HT1080 (cell line): ENCODE measurements around the gene PTK6.

DNA sequence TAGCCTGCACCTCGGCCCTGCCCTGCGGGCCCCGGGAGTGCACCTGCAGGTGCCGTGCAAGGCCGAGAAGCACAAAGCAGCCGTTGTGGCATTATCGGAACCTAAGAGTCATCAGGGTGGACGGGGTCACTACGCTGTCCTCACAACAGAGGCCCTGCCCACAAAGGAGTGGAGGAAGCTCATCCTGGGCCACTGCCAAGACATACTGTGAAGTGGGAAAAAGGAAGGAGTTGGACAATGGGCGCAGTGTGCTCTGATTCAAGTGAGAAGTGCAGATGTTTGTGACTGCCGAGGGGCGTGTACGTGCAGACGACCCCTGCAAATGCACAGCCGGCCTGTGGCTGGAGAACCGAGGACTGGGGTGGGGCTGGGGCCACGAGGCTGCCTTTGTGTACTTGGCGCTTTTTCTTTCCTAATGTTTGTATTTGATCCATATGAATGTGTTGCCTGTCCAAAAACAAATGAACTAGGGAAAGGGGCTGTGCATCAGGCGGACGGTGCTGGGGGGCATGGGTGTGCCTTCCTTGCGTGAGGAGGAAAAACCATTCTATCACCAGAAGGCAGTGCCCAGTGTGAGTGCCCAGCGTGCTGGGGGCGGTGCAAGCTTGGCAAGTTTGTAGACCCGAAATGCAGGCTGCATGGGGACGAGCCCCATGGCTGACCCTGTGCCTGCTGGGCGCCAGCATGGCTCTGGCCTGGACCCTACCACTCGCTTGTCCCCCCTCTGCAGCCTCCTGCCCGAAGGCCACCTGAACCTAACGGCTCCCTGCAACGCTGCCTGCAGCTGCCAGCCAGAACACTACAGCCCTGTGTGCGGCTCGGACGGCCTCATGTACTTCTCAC, 24.9 kb downstream of the SLCO4A1 start:
RAMPAGE:
- cytosol, long total RNA: no peak
- long total RNA: no peak
- nucleus, long total RNA: no peak

RAMPAGE:
- cytosol, long total RNA: no peak
- long total RNA: no peak
- nucleus, long total RNA: no peak
These were observed 4.2 kb upstream of the NTSR1 start for GRCh38 chr20:62704196-62705015.

DNA sequence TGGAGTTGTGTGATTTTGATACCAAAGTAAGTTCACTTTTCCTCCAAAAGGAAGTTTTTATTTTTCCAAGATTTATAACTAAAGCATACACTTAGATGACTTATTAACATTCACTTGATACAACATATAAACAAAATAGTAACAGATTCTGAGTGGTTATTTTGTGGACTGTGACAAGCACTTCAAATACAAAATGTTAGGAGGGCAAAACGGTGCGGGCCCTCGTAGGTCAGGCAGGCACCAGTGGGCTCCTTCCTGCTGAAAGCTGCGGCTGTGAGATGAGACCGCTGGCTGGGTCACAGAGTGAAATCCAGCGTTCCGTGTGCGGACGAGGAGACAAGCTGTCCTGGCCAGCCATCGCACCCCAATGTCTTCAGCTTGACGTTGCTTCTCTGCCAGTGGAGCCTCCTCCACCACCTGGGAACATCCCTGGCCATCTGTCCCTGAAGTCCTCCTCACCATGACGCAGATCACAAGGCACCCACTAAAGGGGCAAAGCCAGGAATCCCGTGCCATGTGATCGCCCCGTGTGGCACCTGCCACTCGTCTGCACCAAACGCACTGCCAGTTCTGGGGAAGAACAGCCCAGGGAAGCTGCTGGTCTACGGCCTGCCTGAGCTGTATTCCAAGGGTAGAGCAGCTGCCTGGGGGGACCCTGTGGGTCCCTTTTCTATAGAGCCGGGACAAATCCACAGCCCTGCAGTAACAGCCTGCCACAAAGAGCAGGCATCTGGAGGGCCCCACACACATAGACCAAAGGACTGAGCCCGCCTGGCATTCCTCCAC, 3.8 kb upstream of the OGFR start:
RAMPAGE:
- cytosol, long total RNA: no peak
- long total RNA: no peak
- nucleus, long total RNA: no peak

DNA sequence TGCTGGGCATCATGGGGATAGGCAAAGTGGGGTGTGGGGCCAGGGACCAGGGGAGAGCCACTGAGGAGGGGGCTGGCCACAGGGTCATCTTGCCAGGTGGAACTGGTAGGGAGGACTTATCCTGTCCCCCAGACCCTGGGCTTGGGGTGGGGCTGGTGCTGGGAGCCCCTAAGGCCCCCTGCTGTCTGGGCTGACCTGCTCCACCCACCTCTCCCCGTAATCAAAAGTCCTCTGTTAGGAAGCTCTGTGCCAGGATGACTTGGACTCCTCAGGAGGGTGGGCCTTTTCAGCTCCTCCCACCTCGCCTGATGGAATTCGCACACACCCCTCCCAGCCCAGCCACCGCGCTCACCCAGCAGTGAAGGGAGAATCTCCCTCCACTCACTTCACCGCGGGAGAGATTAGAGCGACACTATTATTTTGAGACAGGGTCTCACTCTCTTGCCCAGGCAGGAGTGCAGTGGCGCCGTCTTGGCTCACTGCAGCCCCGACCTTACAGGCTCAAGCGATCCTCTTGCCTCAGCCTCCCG, 1.5 kb upstream of the COL9A3 start:
RAMPAGE:
- cytosol, long total RNA: no peak
- long total RNA: no peak
- nucleus, long total RNA: no peak

DNA sequence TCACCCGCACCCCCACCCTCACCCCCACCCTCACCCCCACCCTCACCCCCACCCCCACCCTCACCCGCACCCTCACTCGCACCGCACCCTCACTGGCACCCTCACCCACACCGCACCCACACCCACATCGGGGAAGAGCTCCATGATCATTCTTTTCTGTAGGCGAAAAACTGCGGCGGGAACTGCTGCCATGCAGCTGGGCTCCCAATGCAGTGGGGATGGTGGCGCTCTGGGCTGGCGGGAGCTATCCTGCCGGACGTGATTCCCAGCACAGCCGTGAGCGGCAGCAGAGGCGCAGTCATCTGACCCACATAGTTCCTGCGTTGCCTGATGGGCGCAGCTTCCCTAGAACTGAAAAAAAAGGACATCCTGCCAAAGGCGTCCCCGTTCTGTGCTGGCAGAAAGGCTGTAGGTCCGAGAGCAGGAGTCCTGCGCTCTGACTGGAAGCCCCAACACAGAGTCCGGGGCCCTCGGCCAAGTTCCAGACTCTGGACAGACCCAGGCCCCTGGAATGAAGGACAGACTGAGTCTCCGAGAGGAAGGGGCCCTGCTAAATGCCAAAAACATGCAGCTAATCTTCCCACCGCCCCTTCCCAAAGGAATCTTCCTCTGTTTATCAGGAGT, 13.9 kb upstream of the TCFL5 start:
RAMPAGE:
- cytosol, long total RNA: no peak
- long total RNA: no peak
- nucleus, long total RNA: no peak

DNA sequence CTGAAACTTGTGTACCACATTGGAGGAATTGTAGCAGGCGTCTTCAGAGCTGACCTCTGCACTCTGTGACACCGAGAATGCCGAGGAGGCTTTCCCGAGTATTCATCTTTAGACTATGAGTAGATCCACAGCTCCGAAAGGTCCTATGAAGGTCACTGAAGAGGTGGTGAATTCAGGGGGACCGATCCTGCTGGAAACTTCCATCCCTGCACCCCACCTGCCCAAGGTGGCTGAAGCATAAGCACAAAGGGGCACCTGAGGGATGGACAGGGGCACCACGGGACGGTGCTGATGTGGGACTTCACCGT, 24.5 kb downstream of the DIDO1 start:
RAMPAGE:
- cytosol, long total RNA: no peak
- long total RNA: no peak
- nucleus, long total RNA: no peak

DNA sequence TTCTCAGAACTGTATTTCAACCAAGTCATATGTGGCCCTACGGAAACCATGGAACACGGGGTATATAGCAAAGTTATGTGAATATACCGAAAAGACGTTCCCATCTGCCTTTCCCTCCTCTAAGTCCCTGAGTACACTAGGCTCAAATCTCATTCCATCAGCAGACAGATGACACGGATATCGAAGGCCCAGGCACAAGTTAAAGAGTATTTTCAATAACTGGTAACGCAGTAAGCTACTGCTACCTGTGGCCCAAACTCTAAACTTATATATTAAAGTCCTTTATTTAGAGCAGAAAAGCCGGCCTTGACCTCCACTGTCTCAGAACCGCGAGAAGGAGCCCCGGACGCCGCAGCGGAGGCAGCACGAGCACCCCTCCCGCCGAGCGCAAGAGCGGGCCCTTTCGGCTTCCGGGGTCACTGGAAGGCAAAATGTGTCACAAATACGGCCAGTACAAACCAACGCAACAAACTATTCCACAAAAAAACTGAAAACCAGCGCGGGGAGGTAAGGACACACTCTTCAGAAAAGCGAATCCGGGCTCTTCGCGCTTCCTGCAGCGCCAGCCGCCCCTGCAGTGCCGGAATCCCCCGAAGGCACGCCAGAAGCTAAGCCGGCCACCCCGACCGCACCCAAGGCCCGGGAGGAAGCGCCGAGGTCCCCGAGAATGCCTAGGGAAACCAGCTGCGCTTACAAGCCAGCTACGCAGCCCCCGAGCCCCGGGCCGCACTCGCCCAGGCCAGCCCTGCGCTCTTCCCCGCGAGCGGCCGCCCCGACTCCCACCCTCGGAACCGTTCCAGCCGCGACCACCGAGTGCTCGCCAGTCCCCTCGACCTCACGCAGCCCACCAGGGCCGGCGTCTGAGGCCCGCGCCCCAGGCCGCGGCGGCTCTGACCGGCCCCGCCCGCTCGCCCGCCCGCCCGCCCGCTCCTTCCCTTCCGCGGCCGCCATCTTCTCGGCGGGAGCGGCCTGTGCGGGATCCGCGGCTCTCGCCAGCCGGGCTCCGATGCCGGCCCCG, 648 bp downstream of the DIDO1 start:
RAMPAGE:
- cytosol, long total RNA: no peak
- long total RNA: no peak
- nucleus, long total RNA: no peak

DNA sequence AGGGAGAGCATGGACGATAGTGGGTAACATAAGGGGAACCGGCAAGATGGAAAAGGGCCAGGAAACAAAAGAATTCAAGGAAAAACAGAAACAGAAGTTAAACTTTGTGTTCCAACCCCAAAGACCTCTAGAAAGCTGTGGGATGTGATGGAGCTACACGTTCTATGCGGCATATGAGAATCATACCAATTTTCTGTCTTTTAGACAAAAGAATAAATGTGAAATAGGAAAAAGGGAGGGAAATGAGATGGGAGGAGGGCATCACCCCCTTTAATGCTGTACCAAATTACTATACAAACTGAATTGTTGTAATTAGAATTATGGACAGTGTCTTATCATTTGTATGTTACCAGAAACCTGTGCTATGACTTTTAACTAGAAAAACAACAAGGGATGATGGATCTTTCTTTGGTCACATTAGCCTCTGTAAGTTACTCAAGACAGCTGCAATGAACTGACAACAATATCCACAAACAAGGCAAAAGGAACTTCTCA, 4.1 kb upstream of the DIDO1 start:
RAMPAGE:
- cytosol, long total RNA: no peak
- long total RNA: no peak
- nucleus, long total RNA: no peak

DNA sequence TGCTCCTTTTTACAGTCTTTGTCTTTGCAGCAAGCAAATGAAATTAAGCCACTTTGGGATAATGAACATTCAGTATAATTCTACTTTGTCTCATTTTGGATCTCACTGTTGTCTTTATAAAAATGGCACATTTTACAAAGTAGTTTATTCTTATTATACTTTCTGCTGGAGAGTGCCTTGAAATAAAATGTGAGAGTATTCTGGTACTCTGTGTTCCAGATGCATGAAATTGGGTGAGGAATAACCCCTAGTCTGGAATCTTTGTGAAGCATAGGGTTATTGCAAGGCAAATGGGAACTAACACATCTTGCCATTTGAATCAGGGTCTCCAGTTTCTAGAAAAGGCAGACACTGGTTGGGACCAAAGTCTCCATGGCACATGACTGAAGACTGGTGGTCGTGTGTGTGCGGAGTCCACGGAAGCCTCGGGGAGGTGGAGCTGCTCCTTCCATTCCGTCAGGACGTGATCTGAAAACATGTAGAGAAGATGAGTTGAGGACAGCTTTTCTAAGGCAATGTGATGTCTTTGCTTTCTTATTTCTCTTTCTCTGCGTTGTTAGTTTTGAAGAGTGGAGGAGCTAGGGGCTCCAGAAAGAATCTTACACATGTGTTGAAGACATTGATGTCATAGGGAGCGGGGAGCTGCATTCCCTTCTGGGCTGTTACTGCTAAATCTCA, 5.0 kb upstream of the SLC17A9 start:
RAMPAGE:
- cytosol, long total RNA: no peak
- long total RNA: no peak
- nucleus, long total RNA: no peak

DNA sequence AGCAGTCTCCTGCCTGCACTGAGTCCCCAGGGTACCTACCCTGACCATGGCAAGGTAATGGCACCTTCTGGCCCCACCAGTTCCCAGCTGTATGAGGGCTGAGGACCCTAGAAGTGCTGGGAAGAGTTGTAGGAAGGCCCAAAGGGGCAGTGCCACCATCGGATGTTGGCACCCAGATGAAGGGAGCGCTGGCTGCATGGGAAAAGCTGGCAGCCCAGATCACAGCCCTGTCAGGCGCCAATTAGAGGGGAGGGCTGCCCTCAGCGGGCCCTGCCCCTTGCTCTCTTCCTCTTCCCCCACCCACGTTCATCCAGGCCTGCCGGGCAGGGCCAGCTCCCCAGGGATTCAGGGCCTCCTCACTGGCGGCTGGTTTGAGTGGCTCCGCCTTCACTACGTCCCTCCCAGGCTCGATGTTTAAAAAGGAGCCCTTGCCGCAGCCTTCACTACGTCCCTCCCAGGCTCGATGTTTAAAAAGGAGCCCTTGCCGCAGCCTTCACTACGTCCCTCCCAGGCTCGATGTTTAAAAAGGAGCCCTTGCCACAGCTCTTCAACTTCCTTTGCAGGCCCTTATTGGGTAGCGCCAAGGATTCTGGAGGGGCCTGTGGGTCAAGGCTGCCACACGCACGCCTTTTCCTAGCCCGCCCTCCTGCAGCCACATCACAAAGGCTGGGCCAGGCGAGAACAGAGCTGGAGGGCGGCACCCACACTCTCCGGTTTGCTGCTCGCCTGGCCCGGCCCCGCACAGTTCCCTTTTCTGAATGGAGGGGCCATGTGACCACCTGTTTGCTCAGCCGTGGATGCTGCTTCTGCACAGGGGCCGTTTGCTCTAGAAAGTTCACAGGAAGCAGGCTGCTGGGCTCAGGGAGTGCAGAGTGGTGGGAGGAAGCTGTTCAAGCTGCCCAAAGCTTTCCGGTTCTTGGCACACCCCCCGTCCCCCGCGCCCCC, 1.4 kb downstream of the SLC17A9 start:
RAMPAGE:
- cytosol, long total RNA: no peak
- long total RNA: no peak
- nucleus, long total RNA: no peak

RAMPAGE:
- cytosol, long total RNA: no peak
- long total RNA: no peak
- nucleus, long total RNA: no peak
These were observed 15.5 kb downstream of the SLC17A9 start for GRCh38 chr20:62967863-62968591.

DNA sequence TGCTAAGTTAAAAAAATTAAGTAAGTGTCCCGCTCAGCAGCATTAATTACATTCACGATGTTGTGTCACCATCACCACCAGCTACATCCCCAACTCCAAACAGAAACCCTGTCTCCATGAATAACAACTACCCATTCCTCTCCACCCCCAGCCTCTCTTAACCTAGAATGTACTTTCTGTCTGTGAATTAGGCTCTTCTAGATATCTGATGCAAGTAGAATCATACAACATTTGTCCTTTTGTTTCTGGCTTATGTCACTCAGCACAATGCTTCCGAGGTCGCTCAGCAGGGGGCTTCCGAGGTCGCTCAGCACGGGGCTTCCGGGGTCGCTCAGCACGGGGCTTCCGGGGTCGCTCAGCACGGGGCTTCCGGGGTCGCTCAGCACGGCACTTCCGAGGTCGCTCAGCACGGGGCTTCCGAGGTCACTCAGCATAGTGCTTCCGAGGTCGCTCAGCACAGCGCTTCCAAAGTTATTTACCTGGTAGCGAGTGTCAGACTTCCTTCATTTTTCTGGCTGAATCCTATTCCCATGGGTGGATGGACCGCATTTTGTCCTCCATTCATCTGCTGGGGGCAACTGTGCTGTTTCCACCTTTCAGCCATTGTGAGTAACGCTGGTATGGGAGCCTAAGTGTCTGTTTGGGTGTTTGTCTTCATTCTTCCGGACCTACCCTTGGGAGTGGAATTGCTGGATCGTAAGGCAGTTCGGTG, 31.0 kb upstream of the BHLHE23 start:
RAMPAGE:
- cytosol, long total RNA: no peak
- long total RNA: no peak
- nucleus, long total RNA: no peak

GRCh38 chr20:63203096-63203704, 12.7 kb downstream of the YTHDF1 start:
RAMPAGE:
- cytosol, long total RNA: no peak
- long total RNA: no peak
- nucleus, long total RNA: no peak

GRCh38 chr20:63281038-63281845, 8.6 kb downstream of the ARFGAP1 start:
RAMPAGE:
- cytosol, long total RNA: no peak
- long total RNA: no peak
- nucleus, long total RNA: no peak

DNA sequence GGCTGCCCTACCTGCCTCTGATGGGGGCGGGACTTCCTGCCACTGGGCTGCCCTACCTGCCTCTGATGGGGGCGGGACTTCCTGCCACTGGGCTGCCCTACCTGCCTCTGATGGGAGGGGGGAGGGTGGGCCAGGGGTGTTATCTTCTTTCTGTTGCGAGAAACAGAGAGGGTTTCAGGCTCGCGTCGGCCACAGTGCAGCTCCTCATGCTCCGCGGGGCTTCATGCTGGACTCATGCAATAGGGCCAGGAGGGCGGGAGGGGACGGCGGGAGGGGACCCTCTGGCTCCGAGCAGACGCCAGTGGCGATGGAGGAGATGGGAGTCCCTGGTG, 48.7 kb upstream of the CHRNA4 start:
RAMPAGE:
- cytosol, long total RNA: no peak
- long total RNA: no peak
- nucleus, long total RNA: no peak

DNA sequence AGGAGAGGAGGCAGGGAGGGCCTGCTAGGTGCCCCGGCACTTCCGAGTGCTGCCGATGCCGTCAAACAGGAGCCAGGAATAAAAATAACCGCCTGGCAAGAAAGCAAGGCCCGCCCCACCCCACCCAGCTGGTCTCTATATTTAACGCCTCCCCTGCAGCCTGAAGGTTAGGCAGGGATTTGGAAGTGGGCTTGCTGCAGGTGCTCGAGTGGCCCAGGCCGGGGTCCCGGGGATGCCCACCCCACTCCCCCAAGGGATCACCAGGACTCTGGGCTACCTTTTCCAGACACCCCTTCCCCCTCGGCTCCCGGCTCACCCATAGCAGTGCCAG, 1.6 kb upstream of the EEF1A2 start:
RAMPAGE:
- cytosol, long total RNA: no peak
- long total RNA: no peak
- nucleus, long total RNA: no peak

RAMPAGE:
- cytosol, long total RNA: no peak
- long total RNA: no peak
- nucleus, long total RNA: no peak
These were observed 3.0 kb upstream of the EEF1A2 start for GRCh38 chr20:63501714-63502461.

RAMPAGE:
- cytosol, long total RNA: no peak
- long total RNA: no peak
- nucleus, long total RNA: no peak
These were observed 4.8 kb downstream of the PTK6 start for GRCh38 chr20:63532230-63532911.

DNA sequence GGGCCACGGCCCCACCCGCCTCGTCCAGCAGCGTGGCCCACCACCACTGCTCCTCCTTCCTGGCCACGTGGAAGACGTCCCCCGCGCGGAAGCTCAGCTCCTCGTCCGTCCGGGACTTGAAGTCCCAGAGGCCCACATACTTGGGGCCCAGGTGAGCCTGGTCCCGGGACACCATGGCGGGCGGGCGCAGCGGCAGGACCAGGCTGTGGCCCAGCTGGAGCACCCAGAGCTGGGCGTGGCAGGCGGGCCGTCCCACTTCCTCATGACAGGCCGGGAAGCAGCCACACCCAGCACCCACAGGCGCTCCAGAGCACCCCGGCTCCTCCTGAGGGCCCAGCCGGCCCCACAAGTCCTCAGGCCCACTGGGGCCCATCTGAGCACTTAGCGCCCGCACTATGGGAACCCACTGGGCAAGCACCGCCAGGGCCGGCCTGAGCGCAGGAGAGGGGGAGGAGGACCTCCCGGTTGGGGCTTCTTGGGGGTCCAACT, at the start of gene PTK6:
Gene PTK6 (minus strand): TSS at position 237 of the 489 bp plus-strand sequence.
RAMPAGE:
- cytosol, long total RNA: no peak
- long total RNA: no peak
- nucleus, long total RNA: no peak

GRCh38 chr20:63563195-63564130, 9.5 kb downstream of the FNDC11 start:
RAMPAGE:
- cytosol, long total RNA: no peak
- long total RNA: no peak
- nucleus, long total RNA: no peak